CD14-positive monocyte (primary cell): Measurements from ENCODE around the genes PASD1 and MAGEA12.

DNA sequence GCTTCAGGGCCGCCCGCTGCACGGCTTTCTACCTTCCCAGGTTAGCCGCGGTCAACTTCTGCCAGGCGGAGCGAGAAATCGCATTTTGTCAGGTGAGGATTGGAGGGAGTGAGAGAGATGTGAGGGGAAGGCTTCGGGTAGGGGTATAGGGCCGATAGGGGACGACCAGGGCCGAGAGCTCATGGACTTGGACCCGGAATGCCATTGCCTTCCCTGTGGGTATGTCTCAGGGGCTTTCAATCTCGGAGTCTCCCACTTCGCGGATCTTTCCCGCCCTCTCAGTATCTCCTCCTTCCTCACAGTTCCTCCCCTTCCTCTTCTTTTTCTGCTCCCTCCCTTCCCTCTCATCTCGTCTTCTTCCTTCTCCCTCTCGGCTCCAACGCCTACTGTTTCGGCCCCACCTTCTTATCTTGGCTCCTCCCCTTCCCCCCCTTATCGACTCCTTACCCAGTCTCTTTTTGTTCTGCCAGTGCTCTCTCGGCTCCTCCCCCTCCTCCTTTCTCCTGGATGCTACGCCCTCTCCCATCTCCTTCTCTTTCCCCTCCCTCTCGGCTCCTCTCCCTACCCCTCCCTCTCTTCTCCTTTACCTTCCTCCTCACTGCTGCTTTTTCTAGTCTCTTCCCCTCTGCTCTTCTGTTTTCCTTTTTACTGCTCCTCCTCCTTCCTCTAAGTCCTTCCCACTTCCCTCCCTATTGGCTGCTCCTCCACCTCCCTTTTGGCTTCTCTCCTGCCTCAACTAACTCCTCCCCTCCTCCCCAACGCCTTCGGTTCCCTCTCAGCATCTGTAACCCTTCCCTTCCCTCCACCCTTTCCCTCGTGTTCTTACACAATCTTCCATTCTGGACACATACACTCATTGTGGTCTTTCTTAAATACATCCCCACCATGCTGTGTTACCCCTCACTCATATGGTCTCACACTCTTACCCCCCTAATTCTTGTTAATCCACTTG is 29.4 kb upstream of the RBMX start:
- CAGE, long polyA plus RNA = no peak

- CAGE, long polyA plus RNA = no peak
Observed at GRCh38 chrX:138990490-138990951, 279.0 kb upstream of the FGF13 start.

DNA sequence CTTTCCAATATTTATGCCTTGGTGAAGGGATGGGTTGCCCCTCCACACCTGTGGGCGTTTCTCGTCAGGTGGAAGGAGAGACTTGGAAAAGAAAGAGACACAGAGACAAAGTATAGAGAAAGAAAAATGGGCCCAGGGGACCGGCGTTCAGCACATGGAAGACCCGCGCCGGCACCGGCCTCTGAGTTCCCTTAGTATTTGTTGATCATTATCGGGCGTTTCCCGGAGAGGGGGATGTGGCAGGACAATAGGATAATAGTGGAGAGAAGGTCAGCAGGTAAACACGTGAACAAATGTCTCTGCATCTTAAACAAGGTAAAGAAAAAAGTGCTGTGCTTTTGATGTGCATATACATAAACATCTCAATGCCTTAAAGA is 188.7 kb upstream of the F9 start:
- CAGE, long polyA plus RNA = no peak

DNA sequence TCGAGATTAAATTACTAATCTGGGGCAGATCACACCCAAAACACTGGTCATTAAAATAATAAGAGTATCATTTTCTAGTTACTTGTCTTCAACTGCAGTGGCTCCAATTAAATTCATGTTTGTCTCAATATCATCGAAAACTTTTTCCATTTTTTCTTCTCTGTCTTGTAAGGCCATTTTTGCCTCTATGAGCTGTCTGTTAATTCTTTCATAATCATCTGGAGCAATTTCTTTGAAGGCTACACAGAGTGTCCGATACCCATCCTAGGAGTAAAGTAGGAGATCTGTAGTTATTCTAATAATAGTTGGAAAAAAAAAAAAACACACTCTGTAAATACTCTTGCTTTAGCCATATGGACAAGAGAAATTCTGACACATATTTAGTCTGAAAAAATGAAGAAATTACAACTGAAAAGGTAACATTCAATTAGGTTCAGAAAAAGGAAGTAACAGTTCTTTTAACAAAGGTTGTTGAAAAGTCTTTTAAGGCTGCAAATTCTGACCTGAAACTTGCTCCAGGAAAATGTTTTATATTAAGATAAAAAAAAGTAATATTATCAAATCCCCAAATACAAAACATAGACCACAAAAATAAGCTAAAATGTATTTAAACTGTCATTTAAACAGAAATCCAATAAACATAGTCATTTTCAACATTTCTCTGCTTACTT is 74.6 kb upstream of the MCF2 start:
- CAGE, long polyA plus RNA = no peak

DNA sequence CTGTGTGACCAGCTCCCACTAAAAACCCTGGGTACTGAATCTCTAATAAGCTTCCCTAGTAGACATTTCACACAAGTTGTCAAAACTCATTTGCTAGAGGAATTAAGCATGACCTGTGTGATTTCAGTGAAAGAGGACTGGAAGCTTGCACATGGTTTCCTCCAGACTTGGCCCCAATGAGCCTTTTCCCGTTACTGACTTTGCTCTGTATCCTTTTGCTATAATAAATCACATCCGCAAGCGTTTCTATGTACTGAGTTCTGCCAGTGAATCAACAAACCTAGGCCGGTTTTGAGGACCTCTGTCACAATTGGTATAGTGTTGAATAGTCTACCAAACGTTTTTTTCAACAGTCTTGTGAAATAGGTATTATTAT is 8.2 kb downstream of the ATP11C start:
- CAGE, long polyA plus RNA = no peak

DNA sequence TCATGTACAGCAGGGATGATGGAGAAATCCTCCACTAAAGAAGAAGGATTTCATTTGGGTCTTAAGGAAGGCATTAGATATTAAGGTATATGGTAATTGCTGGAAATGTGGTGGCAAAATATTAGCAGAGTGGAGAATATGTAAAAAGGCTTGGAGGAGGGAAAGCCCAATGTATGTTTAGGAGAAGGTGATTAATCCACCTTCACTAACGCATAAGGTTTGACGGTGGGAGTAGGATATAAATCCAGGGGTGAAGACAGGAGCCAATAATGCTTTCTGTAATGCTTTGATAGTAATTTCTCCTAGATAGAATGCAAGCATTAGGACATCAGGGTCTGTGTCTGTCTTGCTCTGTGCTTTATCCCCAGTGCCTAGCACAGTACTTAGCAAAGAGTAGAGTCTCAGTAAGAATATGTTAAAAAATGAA is 21.1 kb upstream of the ENSG00000230707 start:
- CAGE, long polyA plus RNA = no peak

DNA sequence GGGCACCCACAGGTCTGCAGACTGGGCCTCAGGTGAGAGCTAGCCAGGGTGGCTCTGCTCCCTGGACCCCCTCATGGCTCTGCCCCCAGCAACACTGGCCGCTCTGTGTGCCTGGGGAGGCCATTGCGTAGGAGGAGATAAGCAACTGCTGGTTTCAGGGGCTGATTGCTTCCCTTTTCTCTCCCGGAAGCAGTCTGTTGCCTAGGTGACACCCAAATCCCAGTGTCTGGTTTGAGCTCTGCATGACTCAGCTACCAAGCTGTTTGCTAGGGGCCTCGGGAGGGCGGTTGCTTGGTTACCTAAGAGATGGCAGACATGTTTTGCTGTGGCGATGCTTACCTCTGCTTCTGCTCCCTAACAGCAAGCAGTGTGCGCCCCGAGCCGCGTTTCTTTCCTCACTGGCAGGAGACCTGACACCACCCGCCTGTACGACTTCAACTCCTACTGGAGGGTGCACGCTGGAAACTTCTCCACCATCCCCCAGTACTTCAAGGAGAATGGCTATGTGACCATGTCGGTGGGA is 15.4 kb upstream of the EOLA1 start:
- CAGE, long polyA plus RNA = no peak

GRCh38 chrX:149525913-149526648 is 14.7 kb upstream of the EOLA1 start:
- CAGE, long polyA plus RNA = no peak

DNA sequence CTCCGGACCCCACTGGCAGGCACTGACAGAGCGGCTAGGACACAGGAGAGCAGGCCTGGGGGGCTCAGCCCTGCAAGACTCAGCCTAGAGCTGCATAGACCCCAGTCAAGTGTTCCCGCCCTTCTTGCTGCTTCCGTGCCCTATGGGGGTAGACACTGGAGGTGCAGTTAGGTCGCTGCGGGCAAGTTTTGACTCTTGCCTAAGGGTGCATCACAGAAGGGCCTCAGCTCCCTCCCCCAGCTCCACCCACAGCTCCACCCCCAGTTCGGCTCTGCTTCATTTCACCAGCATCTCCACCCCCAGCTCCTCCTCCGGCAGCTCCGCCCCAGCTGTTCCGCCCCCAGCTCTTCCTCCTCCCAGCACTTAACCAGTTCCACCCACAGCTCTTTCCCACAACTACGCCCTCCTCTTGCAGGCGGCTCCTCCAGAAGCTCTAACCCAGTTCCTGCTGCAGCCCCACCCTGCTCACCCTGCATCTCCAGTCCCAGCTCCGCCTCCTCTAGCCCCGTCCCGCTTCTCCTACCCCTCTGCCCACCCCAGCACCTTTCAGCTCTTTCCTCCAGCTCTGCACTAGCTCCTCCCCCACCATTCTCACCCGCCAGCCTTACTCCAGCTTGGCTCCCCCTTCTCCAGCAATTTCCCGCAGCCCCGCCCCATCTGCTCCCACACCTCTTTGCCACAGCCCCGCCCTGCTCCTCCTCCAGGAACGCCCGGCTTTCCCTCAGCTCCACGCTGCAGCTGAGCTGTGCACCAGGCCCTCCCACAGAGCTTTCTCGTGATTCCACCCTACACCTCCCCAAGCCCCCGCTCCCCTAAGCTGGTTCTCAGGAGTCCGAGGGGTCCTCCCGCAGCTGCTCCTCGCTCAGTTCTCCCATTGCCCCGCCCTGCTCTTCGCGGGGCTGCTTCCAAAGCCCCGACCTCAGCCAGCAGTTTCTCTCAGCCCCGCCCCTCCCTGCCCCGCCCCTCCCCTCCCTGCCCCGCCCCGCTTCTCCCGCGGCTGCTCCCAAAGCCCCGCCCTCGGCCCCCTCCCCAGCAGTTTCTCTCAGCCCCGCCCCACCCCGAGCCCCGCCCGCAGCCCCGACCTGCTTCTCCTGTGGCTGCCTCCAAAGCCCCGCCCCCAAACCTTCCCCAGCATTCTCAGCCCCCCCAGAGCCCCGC is 1.3 kb upstream of the EOLA1 start:
- CAGE, long polyA plus RNA = no peak

- CAGE, long polyA plus RNA = no peak
Observed at GRCh38 chrX:149627466-149628052, 4.0 kb downstream of the TMEM185A start.

- CAGE, long polyA plus RNA = no peak
Observed at GRCh38 chrX:149630659-149631518, 703 bp downstream of the TMEM185A start.

DNA sequence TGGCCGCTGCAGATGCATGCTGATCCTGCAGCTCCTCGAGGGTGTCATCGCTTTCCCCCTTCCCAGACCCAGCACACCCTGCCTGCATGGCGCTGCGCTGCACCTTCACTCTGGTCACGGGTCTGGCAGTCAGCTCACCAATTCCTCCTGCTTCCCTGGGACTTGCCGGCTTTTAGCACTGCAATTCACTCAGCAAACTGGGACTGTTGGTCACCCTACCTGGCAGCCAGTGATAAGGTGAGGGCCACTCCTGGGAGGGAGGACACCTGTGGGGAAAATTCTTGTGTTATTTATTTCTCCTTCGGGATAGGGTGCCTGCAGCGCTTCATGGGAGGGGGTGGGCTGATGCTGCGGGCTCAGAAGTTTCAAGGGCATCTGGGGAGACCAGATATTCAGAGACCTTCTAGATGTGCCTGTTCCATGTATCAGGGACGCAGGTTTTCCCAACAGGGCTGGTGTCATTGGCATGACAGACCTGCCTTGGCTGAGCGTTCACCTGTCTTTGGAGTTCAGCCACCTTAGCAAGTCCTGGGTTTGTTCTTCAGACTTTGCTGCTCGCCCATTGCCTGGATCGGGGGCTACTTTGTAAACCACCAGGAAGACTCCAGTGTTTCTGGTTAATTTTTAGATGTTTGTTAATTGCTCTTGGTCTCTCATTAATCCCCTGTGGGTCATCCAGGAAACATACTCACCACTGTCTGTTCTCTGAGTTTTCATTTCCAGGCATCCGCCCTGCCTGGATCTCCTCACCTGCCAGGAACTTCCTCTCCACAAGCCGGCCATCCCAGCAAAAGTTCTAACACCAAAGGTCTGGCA is 7.7 kb upstream of the EOLA2 start:
- CAGE, long polyA plus RNA = no peak

- CAGE, long polyA plus RNA = no peak
Observed at GRCh38 chrX:150269445-150270181, 93.5 kb upstream of the MAMLD1 start.

GRCh38 chrX:150511996-150513216 is 56.0 kb upstream of the MTM1 start:
- CAGE, long polyA plus RNA = no peak

- CAGE, long polyA plus RNA = no peak
Observed at GRCh38 chrX:150703823-150704660, 10.8 kb downstream of the MTMR1 start.

- CAGE, long polyA plus RNA = no peak
Observed at GRCh38 chrX:150727069-150727558, 33.9 kb downstream of the MTMR1 start.

DNA sequence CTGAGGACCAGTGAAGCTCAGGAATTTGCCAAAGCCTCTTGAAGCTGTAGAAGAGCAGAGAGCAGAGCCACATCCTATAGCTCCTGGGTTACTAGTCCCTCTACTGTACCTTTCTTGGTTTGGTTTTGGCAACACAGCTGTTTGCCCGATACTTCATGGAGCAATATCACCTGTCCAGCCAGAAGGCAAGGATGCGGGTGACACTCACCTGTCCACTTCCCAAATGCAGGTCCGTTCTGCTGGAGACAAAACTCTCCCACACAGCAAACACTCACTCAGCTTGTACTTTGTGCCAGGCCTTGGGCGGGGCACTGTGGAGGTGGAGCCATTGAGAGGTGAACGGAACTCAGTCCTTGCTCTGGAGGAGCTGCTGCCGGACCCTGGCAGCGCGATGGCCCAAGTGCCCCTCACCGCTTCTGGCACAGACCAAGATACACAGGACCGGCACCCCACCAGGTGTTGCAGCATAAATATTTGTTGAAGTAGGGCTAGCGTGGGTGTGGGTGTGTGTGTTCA is 15.4 kb upstream of the HMGB3 start:
- CAGE, long polyA plus RNA = no peak

- CAGE, long polyA plus RNA = no peak
Observed at GRCh38 chrX:151563331-151563945, at the start of gene PASD1. TSS of gene PASD1 (plus strand) at chrX:151563675.

GRCh38 chrX:151957775-151958890 is 16.3 kb downstream of the GABRE start:
- CAGE, long polyA plus RNA = no peak

DNA sequence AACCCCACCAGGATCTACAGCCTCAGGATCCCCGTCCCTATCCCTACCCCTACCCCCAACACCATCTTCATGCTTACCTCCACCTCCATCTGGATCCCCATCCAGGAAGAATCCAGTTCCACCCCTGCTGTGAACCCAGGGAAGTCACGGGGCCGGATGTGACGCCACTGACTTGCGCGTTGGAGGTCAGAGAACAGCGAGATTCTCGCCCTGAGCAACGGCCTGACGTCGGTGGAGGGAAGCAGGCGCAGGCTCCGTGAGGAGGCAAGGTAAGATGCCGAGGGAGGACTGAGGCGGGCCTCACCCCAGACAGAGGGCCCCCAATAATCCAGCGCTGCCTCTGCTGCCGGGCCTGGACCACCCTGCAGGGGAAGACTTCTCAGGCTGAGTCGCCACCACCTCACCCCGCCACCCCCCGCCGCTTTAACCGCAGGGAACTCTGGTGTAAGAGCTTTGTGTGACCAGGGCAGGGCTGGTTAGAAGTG is at the start of gene MAGEA12:
Gene MAGEA12, plus strand, starts transcription at position 167 of the 485 bp plus-strand sequence.
- CAGE, long polyA plus RNA = no peak